Natural killer cell (primary cell): ENCODE measurements around a stretch of chr3.

DNA sequence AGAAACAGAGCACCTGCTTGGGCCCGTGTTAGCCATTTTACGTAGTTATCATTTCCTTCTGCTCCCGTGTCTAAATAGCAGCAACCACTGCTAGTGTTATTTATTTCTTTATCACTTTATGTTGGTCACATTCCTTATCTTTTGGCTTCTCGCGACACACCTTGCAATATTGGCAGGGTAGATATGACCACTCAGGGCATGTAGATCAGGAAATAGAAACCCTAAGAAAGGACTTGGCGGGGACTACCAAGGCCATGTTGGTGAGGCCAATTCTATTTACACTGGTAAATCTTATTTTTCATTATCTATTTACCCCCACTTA is 1.8 kb upstream of the SPTSSB start:
- PRO-cap = no peak

DNA sequence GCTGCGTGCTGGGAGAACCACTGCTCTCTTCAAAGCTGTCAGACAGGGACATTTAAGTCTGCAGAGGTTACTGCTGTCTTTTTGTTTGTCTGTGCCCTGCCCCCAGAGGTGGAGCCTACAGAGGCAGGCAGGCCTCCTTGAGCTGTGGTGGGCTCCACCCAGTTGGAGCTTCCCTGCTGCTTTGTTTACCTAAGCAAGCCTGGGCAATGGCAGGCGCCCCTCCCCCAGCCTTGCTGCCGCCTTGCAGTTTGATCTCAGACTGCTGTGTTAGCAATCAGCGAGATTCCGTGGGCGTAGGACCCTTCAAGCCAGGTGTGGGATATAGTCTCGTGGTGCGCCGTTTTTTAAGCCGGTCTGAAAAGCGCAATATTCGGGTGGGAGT is 914.6 kb downstream of the OTOL1 start:
- PRO-cap = no peak

DNA sequence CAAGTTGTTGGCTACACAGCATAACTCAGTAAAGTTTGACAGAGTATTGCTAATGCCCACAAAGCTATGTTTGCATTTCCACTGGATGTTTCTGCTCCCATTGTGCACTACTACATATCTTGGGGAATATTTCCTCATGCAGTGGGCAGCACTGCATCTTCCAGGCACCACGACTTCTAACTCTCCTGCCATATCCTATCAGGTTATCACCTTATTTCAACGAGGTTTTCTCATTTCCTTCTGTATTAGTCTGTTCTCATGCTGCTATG is 789.1 kb downstream of the SI start:
- PRO-cap = no peak

DNA sequence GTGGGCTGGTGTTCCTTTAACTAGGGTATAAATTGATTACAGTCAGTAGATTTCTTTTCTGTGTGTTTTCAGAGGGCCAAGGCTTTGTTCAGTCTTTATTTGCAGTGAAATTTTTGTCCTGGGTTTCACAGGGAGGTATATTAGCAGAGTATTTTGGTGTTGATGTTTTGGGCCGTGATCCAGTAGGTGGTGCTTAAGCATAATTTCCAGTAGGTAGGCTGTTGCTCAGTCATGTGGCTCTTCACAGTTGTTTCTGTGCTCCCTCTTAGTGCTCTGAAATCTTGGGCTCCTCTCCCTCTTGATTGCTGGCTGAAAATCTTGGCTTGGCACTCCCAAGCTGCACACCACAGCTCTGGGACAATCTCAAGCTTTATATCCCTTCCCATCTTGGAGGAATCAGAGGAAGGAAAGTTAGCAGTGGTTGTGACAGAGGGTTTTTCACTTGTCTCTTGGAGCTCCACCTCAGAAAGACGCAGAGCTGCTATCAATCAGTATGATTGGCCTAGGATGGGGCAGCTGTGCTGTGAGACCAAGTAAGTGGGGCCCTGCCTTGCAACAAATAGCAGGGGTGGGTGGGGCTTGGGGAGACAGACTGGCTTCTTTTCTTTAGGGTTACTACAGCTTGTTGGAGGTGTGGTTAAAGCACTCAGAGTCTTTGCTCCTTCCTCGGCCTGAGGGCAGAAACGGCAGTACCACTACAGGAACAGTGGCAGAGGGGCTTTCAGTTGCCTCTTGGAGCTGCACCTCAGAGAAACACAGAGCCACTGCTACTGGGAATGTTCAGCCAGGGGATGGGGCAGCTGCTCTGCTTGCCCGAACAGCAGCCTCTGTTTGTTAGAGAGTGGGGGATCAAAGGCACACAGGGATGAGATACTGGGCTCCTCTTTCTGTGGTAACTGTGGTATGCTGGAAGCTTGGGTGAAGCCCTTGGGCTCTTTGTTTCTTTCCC is 627.0 kb downstream of the SI start:
- PRO-cap = no peak

DNA sequence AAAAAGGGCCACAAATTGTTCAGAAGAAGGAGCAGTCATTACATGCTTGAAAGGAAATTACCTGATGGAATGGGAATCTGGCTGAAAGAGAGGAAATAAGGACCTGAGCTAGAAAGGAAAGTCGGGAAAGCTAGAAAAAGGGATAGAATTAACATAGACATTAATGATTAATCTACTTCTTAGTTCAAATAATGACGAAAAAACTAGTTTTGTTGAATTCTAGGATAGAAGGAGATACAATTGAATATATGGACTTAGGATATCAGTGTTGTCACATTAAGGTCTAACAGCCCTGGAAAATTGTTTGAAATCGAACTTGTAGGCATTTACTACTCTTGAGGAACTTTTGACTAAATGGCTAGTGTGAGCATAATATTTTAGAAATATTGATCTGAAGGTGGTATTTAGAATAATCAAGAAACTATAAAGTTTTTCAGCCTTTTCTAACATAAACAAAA is 49.7 kb downstream of the BCHE start:
- PRO-cap = no peak

- PRO-cap = no peak
Measured at GRCh38 chr3:165917460-165918561, 80.6 kb upstream of the BCHE start.

DNA sequence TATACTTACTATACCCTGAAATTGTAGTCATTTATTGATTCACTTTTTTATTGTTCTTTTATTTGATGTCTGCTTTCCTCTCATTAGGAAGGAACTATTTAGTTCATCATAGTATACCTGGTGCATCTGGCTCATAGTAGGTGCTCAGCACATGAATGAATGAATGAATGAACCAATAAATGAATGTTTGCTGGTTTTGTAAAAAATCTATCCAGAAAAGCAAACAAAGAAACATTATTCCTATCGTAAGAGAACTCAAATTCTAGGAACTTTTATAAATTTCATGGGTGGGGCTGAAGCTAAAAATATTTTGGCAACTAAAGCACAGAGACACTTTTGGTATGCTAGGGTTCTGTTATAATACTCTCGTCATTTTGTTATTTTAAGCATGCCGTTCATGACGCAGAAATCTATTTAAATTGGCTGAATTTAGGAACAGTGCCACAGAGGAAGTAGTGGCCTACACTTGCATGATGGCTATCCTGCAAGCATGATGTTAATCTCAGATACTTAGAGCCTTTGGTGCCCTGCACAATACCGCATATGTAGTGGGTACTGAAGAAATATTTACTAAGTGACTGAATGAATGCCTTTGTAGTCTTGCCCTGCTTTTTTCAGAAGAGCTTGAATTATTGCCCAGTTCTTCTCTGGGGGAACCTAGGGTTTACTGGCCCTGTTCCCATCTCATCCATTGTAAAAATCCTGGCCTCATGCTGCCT is 78.8 kb downstream of the SERPINI1 start:
- PRO-cap = no peak

DNA sequence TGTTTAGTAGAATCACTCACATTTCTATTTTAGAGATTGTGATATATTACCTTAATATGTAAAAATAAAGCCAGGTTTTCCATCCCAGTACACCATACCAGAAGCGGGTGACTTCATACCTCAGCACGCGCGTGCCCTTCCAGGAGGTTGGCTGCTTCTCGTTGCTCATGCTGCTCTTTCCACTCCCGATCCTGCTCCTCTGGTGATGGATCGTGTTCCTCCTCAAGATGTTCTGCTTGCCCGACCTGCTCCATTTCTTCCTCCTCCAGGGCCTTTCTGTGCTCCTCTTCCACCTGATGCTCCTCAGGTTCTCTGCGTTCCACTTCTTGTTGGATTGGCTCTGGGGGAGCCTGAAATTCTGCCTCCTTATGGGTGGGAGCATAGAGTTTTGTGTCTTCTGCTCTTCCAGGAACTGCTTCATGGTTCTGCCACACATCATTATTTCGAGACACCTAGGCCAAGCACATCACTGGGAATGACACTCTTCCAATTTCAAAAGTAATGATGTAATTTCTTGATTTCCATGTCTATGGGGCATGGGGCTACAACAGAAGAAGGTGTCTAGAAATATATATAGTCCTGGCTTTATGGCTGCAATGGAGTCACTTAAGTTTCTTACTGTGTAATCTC is 63.2 kb downstream of the GOLIM4 start:
- PRO-cap = no peak

- PRO-cap = no peak
Measured at GRCh38 chr3:168051640-168051851, 44.2 kb downstream of the GOLIM4 start.

GRCh38 chr3:168091378-168091767 is 4.4 kb downstream of the GOLIM4 start:
- PRO-cap = no peak

DNA sequence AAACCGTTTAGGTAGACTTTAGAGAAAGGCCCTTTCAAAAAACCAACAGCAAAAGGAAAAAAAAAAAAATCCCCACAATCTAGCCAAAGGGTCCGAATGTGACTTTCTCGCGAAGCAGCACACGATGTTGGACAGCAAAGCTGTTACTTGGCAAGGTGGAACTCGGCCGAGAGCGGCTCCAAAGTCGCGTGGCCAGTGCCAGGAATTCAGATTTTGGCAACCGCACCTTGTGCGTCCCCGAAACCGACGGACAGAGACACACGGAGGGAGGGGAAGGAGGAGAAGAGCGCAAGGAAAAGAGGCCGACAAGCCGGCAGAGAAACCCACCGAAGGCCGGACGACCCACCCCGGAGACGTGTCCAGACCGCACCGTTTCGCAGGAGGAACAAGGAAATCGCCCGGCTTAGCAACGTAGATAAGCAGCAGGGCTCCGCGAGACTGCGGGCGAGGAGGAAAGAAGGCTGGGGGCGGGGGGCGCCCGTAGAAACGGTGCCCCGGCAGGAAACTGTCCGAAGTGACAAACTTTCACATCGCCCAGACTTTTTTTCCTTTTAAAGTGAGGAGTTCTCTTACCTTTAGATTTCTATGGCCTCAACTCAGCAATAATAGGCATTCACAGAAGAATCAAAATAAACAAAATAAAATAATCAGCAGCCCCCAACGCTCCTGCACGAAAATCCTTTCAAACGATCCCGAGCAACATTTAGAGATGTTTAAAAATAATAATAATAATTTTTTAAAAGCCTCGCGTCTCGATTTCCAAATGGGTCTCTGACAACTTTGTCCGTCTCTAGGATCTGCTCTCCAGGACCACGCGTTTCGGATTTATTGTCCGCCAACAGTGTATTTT is 517.1 kb downstream of the MECOM start:
- PRO-cap = no peak

GRCh38 chr3:169148434-169148734 is 515.1 kb downstream of the MECOM start:
- PRO-cap = no peak

- PRO-cap = no peak
Measured at GRCh38 chr3:169243008-169243543, 420.4 kb downstream of the MECOM start.

- PRO-cap = no peak
Measured at GRCh38 chr3:169266983-169267435, 396.5 kb downstream of the MECOM start.

DNA sequence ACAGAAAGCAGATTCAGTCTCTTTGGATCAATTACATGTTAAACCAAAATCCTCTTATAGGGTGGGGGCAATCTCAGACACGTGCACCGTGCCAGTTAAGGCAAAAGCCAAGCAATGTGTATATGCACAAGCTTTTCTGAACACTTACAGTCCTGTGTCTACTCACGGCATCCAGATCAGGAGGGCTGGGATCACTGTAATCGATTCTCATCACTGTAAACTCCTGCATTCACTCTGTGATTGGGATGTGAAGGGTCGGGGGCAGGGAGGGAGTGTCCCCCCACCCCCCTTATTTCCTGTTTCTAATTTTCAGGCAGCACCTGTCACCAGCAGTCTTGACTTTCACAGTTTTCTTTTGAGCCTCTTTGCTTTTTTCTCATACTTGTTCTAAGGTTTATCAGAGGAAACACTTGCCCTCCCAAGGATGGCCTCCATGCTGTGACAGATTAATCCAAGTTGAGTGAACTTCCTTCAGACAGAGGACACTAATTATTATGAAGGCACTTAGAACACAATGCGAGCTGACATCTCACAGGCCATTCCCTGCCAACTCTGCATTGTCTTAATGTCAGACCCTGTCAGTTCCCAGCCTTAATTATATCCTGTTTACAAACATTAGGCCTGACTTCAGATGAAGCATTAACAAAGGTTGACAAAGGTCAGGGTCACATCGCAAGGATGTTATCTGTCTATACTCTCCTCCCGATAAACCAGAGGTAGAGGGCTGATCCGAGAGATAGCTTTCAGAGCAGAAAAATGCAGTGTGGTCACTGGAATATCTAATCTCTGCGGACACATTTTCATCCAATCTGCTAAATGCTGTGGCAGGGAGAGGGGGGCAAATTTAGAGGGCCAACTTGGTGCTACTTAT is 153.3 kb downstream of the MECOM start:
- PRO-cap = no peak

DNA sequence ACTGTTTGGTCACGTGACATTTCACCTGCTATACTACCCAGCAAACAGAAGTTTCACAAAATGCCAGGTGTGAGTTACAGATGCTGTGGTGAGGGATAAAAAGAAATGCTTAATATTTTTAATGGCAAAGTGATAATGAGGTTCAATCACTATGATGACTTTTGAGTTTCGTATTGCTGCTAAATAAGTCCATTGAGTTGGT is 26.1 kb upstream of the SEC62 start:
- PRO-cap = no peak

DNA sequence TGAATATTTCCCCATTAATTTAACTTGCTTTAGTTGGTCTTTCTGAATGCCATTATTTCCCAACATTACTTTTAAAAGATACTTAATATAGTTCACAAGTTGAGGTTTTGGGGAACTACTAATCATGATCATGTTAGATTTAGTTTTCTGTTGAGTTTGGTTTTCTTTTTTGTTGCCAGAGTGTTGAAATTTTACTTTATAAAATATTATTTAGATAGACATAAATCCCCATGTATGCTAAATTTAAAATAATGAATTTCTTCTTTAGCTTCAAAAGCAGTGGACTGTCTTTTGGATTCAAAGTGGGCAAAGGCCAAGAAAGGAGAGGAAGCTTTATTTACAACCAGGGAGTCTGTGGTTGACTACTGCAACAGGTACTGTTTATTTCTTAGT is 10.1 kb downstream of the SEC62 start:
- PRO-cap = no peak

DNA sequence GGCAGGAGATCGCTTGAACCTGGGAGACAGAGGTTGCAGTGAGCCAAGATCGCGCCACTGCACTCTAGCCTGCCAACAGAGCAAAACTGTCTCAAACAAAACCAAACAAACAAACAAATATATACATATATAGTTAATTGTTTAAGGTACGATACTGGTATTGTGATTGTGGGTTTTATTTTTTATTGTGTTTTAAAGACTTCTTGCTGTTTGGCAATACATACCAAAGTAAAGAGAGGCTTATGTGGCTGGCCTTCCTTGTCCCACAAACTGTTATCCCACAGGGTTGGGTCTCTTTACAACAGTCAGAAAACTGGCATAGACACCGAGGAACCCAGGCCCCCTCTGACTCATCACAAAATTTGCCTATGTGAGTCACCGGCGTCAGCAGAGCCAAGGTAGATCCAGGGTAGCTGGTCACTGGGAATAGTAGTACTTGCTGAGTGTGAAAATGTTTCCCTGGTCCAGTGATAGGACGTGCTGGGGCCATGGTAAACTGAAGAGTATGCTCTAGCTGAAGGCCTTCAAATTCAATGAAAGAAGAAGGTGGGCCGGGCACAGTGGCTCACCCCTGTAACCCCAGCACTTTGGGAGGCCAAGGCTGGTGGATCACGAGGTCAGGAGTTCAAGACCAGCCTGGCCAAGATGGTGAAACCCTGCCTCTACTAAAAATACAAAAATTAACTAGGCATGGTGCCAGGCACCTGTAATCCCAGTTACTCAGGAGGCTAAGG is 27.2 kb upstream of the SKIL start:
- PRO-cap = no peak

DNA sequence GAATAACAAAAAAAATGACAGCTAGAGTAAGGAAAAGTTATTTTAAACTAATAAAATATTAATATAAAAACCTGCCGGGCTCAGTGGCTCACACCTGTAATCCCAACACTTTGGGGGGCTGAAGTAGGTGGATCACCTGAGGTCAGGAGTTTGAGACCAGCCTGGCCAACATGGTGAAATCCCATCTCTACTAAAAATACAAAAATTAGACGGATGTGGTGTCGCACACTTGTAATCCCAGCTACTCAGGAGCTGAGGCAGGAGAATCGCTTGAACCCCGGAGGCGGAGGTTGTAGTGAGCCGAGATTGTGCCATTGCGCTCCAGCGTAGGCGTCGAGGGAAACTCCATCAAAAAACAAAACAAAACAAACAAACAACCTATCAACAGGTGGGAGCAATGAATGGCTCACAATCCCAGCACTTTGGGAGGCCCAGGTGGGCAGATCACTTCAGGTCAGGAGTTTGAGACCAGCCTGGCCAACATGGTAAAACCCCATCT is 4.7 kb downstream of the SKIL start:
- PRO-cap = no peak

DNA sequence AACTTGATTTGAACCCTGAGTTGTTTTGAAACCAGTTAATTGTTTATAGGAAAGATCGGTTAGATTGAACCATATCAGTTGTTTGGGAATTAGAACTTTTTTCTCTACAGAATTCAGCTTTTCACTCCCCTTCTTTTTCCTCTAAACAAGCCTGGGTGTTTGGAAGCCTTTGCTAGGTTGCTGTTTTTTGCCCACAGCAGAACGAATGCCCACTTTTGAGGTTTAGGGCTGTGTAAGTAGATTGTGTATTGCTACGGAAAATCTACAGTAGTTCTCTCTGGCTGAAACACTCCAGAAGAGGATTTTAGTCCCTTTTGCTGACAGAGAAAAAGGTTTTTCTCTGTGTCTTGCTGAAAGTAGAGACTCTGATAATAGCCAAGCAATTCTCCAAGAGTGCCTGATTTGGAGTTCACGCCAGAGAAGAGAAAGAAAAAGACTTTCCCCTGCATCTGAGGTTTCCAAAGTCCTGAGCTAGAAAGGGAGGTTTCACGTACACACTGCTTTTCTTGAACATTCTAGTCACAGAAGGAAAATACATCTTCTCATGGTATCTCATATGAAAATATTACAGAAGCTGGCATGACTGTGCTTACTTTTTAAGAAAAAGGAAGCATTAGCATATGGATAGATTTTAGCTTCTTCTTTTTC is 11.3 kb downstream of the CLDN11 start:
- PRO-cap = no peak